Metastatic Liver Carcinoma in the Adrenal Gland (tissue), 2 donors: ENCODE results near the genes GBP1 and BARHL2.

- PRO-cap, 2 experiments, result no peak in any of the 2 experiments
These were observed 45.0 kb downstream of the SH3GLB1 start for GRCh38 chr1:86749069-86750099.

GRCh38 chr1:86817163-86817789, 96.7 kb downstream of the SELENOF start:
- PRO-cap, 2 experiments, result no peak in any of the 2 experiments

DNA sequence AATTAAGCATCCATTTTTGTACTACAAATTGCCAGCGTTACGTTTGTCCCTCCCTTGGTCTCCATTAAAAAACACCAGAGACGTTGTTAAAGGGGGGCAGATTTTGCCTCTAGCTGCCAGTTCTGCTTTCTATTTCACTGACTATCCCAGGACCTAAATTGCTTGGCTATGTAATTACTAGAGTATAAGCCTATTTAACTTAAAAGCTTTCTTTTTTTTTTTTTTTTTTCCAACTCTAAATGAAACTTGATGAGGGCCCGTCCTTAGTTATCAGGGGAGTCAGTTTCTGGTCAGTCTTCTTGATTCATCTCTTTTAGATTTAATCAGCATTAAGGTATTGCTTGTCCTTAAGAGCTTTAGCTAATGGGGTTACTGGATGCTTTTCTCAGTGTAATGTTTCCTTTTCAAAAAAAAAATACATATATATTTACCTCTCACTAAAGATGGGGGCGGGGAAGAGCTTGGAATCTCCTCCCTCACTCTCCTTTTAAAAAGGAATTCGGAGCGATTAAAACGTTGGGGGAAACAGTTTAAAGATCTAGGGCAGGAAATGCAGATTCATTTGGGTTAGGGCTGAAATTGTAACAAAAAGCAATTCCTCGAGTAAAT, 1.2 kb downstream of the LMO4 start:
- PRO-cap, 2 experiments, result no peak in any of the 2 experiments

DNA sequence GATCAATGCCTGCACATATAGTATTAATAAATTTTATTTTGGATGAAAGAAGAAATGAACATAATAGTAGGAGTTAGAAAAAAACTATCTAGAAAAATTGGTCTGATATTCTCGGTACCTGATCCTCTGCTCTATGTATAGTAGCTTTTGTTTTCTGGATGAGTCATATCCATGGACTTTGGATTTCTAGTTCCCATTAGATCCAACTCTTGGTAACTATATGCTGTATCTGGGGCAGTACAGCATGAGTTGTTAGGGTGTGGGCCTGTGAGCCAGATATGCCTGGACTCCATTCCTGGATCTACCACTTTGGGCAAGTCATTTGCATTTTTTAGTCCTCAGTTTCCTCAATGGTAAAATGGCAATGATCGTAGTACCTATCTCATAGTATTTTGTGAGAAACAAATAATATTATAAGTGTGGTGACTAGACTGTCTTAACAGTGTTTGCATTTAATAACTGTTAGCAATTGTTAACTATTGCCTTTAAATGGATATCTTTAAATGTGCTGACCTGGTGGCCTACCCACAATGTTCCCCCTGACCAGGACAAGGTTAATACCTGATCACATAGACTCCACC, 372.1 kb upstream of the PKN2 start:
- PRO-cap, 2 experiments, result no peak in any of the 2 experiments

GRCh38 chr1:89064728-89065648, at the start of gene GBP1:
TSS of gene GBP1 (minus strand) at chr1:89065208.
- PRO-cap, 2 experiments, result peak in 2 of 2 experiments; most common plus-strand start chr1:89065440 (in 2); most common minus-strand start chr1:89065206 (in 2)

DNA sequence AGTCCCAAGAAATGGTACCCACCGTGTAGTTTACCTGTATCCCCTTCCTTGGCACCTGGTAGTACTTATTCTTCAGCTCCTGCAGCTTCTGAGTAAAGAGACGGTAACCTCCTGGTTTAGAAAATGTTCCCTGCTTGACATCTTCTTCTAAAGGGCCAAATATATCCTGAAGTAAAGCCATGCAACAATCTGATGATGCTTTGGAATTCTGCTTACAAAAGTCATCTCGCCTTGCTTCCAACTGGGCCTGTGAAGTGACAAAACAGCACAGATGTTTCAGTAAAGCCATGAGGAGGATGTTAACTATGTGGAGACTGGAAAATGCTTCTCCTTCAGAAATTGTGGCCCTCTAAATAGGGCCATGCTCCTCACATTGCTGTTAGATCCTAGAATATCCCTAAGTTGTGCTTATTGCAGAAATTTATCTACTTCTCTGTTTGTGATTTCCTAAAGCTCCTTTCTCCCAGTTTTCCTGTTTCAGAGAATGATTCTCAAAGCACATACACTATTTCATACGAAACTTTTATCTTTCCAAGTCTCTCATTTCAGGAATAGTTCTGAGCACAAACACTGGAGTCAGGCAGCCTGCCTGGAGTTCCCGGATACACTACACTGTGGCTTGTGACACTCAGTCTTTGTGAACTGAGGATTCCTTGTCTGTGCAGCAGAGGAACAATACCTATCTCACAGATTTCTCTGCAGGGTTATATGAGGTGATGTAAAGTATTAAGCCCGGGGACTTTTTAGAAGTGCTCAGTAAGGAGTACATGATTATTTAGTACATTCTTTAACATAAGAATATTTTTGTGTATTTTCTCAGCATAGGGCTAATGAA, 13.3 kb downstream of the GBP2 start:
- PRO-cap, 2 experiments, result no peak in any of the 2 experiments

GRCh38 chr1:89418445-89418808, 54.6 kb downstream of the GBP6 start:
- PRO-cap, 2 experiments, result no peak in any of the 2 experiments

GRCh38 chr1:89583165-89583966, 49.6 kb upstream of the LRRC8C start:
- PRO-cap, 2 experiments, result no peak in any of the 2 experiments

GRCh38 chr1:89611763-89612193, 21.1 kb upstream of the LRRC8C start:
- PRO-cap, 2 experiments, result no peak in any of the 2 experiments

- PRO-cap, 2 experiments, result peak in 1 of 2 experiments; most common plus-strand start chr1:89632749 (in 1)
These were observed 562 bp upstream of the LRRC8C start for GRCh38 chr1:89632275-89632840.

DNA sequence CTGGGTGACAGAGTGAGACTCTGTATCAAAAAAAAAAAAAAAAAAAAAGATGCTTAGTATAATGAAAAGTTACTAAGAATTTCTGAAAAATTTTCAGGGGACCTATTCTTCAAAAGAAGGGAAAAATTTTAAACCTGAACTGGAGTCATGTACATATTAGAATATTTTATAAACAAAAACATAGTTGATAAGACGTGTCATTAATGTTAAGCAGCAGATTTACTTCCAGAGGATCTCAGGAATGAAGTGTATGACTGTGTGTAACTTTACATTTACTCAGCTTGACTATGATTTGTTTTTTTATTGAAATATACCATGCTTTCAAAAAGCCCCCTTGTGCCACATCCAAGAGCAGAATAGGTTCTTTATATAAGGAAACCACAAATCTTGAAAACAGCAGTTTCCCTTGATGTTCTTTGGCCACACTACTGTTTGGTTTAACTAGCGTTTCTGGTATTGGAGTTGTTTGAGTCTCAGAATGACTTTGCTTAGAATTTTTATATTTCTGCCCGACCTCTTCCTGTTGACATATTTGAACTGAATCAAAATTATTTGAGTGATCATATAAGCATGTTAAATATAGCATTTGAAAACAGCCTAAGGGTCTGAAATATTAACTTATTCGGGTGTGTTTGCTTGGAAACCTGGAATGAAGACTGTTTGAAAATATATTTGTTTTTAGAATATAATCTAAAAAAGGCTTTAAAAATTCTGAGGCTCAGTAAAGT, 25.0 kb downstream of the LRRC8C start:
- PRO-cap, 2 experiments, result no peak in any of the 2 experiments

- PRO-cap, 2 experiments, result no peak in any of the 2 experiments
These were observed 37.3 kb downstream of the LRRC8C start for GRCh38 chr1:89670133-89670623.

GRCh38 chr1:89757496-89758203, 63.2 kb upstream of the LRRC8D start:
- PRO-cap, 2 experiments, result no peak in any of the 2 experiments

GRCh38 chr1:89763298-89763960, 57.4 kb upstream of the LRRC8D start:
- PRO-cap, 2 experiments, result no peak in any of the 2 experiments

GRCh38 chr1:89822776-89823359, 2.0 kb downstream of the LRRC8D start:
- PRO-cap, 2 experiments, result no peak in any of the 2 experiments

GRCh38 chr1:89910615-89911299, 84.2 kb upstream of the ZNF326 start:
- PRO-cap, 2 experiments, result no peak in any of the 2 experiments

GRCh38 chr1:90022074-90022469, 27.2 kb downstream of the ZNF326 start:
- PRO-cap, 2 experiments, result no peak in any of the 2 experiments

GRCh38 chr1:90716194-90717350, at the start of gene BARHL2:
TSS of gene BARHL2 (minus strand) at chr1:90717302.
- PRO-cap, 2 experiments, result no peak in any of the 2 experiments

- PRO-cap, 2 experiments, result no peak in any of the 2 experiments
These were observed 2.5 kb upstream of the BARHL2 start for GRCh38 chr1:90719298-90720331.

DNA sequence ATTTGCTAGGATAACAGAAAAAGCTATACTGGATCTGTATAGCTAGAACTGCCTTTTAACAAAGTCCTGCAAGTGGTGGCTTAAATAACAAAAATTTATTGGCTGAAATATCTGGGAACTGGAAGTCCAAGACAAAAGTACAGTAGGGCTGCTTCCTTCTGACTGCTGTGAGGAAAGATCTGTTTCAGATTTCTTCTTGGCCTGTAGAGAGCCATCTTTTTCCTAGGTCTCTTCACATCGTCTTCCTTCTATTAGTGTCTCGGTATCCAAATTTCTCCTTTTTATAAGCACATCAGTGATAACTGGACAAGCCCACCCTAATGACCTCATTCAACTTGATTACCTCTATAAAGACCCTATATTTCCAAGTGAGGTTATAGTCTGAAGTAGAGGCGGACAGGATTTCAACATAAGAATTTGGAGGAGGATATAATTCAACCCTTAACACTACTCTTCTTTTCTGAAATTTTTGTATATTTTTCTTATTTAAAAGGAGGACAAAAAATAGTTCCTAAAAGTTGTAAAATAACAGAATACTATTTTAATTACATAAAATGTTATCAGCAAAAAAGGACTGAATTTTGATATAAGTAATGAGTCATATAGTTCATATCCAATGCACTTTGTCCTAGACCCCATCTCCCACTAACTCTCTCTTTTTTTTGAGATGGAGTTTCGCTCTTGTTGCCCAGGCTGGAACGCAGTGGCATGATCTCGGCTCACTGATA, 56.6 kb downstream of the ZNF644 start:
- PRO-cap, 2 experiments, result no peak in any of the 2 experiments